ENCODE measurements around a stretch of chr9.

DNA sequence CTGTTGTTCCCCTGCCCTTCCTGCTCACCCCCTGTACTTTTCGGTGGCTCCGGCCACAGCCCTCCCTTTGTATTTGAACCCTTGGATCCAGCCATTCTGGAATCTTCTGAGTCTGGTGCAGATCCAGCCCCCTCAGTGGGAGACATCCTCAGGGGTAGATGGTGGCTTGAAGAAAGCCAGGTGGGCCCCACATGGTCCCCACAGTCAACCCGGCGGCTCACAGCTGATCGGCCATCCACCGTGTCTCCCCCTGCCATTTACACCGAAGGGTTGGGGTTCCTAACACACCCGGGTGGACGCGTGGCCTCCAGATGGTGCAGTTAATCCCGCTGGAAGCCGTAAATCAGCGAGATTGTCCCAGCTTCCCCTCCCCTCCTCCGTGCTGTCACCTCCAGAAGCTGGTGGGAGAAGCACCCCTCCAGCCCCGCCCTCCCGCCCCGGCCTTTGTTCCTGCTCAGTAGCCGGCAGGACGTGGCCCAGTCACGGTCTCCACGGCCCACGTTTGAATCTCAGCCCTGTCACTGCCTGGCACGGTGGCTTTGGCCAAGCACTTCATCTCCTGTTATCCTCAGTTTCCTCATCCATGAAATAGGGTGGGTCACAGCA is 204.7 kb downstream of the C9orf50 start:
- PRO-cap, result no peak
- RRBS, 2 experiments, result 84 to 93% methylated on average over 6 of the region's 23 CpGs

DNA sequence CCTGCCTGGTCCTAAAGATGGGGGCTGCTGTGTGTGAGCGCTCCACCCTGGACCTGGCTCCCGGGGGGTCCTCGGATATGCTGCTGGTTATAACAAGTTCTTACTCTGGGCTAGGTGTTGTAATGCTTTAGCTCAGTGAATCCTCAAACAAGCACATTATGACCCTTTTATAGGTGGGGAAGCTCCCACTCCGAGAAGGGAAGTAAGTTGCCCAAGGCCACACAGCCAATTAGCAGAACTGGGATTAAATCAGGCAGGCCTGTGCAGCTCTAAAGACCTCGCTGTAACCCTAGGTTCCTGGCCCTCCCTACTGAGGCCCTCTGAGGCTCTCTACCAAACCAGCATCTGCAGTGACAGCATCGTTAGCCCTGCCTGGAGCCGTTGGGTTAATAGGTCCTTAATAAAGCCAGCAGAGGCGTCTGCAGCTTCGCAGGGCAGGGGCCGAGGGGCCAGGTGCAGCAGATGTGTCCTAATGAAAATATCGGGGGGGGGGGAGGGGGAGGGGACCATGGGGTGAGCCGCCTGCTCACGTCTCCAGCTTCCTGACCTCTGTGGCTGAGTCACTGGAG is 204.1 kb downstream of the C9orf50 start:
- PRO-cap, result no peak
- RRBS, 2 experiments, result no CpG with 5 or more reads among the region's 13 CpGs

DNA sequence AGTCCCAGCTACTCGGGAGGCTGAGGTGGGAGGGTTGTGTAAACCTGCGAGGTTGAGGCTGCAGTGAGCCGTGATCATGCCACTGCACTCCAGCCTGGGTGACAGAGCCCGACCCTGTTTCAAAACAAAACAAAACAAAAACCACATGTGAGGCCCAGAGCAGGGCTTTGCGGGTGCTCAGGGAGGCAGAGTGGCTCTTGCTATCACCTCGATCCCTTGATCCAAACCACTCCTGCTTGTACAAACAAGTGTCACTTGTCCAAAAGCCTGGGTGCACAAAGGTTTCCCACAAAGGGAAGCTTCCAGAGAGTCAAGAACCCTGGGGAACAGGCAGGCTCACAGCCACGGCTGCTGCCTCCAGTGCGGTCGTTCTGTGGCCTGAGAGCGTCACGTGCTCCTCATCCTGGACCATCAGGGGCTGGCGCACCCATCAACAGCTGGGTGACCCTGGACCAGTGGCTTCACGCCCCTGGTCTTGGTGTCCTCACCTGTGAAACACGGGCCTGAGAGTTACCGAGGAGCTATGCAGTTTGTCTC is 162.7 kb downstream of the C9orf50 start:
- PRO-cap, result no peak
- RRBS, 2 experiments, result no CpG with 5 or more reads among the region's 15 CpGs

- PRO-cap, result no peak
- RRBS, 2 experiments, result 52 to 55% methylated on average over 2 of the region's 12 CpGs
Measured at GRCh38 chr9:129459586-129459919, 161.3 kb downstream of the C9orf50 start.

DNA sequence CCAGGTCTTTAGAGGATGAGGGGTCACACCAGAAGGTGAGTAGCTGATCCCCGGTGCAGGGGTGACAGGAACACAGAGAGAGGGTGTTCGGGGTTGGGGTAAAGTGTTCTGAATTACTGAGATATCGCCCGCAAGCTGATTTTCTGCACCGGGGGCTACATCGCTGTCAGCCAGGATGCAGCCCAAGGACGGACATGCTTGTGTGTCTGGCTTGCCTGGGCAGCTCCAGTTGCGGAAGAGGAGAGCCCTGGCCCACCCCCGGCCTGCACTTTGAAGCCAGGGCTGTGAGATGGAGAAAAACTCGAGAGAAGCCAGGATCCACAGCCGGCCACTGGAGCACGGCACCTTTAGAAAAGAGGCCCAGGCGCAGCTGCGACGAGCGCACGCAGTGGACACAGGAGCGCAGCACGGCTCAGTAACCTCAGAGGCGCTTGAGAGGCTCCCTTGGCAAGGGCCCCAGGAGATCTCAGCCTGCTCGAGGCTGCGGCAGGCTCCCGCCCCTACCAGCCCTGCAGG is 59.3 kb downstream of the C9orf50 start:
- PRO-cap, result no peak
- RRBS, 2 experiments, result 84 to 86% methylated on average over 7 of the region's 23 CpGs

GRCh38 chr9:129569611-129570191 is 51.2 kb downstream of the C9orf50 start:
- PRO-cap, result no peak
- RRBS, 2 experiments, result no CpG with 5 or more reads among the region's 4 CpGs

- PRO-cap, result no peak
- RRBS, 2 experiments, result no CpG with 5 or more reads among the region's 11 CpGs
Measured at GRCh38 chr9:129575050-129575763, 45.7 kb downstream of the C9orf50 start.

DNA sequence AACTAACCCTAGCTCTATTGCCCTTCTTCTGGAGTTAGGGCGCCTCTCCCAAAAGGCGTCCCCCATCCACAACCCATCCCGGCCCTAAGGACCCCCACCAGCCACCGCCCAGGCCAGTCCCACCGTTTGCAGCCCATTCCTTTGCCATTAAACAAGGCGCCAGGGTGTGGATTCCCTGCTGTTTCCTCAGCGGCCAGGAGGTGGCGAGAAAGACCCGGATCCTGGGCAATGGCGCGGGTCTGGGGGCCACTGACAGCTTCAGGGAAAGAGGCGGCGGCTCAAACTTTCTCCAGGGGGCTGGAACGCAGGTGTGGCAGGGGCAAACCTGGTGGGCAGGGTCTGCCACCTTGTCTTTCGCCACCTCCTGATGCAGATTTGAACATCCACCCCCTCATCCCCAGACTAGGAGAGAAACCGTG is 9.8 kb downstream of the C9orf50 start:
- PRO-cap, result unidirectional peak, plus-strand start at position 228 of the sequence; unidirectional peak, plus-strand start at position 249 of the sequence
- RRBS, 2 experiments, result 17% methylated on average over 1 of the region's 16 CpGs; no CpG with 5 or more reads in 1 of the 2 experiments

- PRO-cap, result no peak
- RRBS, 2 experiments, result no CpG with 5 or more reads among the region's 19 CpGs
Measured at GRCh38 chr9:129626662-129627393, 865 bp downstream of the NTMT1 start.

GRCh38 chr9:129627535-129628624 is 1.9 kb downstream of the NTMT1 start:
- PRO-cap, result no peak
- RRBS, 2 experiments, result no CpG with 5 or more reads among the region's 14 CpGs

- PRO-cap, result no peak
- RRBS, 2 experiments, result no CpG with 5 or more reads among the region's 36 CpGs
Measured at GRCh38 chr9:129637349-129638452, 4.2 kb downstream of the ASB6 start.

DNA sequence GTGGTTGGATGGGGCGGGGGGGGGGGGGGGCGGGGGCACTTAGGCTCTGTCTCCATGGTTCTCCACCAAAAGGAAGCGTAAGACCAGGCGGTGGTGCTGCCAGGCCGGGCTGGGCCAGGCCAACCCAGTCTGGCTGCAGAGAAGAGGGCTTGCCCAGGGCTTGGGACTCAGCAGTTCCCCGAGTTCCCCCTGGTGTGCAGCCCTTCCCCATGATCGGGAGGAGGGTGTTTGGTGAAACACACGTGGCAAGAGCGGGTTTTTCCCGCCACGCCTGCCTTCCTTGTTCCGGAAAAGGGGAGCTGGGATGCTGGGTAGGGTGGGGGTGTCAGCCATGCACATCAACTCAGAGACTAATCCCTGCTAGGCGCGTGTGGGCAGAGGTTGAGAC is 32.8 kb downstream of the PRRX2 start:
- PRO-cap, result no peak
- RRBS, 2 experiments, result no CpG with 5 or more reads among the region's 14 CpGs

DNA sequence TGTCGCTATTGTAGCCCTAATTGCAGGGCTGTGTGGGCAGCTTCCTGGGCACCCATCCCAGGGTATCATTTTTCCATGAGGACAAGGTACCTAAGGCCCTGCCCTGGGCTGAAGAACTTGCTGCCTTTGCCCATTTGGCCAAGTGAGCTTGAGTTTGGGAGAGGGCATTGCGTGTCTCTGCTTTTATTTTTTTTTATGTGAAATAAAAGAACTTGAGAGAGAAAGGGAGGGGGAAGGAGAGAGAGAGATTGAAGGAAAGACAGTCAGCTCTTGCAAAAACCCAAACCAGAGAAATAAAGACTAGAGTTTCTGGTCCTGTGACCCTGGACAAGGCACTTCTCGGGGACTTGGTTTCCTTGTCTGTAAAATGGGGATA is 26.7 kb downstream of the PTGES start:
- PRO-cap, result no peak
- RRBS, 2 experiments, result no CpG with 5 or more reads among the region's 3 CpGs

DNA sequence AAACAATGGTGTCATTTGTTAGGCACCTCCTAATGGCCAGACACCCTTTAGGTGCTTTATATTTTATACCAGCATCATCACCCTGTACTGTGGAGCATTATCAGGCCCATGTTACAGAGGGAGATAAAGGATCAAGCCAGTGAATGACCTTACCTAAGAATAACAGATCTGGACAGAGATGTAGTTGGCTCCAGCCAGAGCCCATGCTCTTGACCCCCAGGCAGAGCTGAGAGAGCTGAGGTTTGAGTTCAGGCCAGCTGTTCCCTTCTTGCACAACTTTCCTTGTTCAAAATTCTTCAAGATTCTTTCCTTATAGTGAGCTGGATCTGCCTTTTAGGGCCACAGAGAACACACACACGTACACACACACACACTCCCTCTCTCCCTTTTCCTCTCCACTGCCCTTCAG is 10.3 kb upstream of the PTGES start:
- PRO-cap, result no peak
- RRBS, 2 experiments, result no CpG with 5 or more reads among the region's 1 CpG

GRCh38 chr9:129812776-129813506 is 10.0 kb downstream of the TOR1B start:
- PRO-cap, result no peak
- RRBS, 2 experiments, result no CpG with 5 or more reads among the region's 13 CpGs

DNA sequence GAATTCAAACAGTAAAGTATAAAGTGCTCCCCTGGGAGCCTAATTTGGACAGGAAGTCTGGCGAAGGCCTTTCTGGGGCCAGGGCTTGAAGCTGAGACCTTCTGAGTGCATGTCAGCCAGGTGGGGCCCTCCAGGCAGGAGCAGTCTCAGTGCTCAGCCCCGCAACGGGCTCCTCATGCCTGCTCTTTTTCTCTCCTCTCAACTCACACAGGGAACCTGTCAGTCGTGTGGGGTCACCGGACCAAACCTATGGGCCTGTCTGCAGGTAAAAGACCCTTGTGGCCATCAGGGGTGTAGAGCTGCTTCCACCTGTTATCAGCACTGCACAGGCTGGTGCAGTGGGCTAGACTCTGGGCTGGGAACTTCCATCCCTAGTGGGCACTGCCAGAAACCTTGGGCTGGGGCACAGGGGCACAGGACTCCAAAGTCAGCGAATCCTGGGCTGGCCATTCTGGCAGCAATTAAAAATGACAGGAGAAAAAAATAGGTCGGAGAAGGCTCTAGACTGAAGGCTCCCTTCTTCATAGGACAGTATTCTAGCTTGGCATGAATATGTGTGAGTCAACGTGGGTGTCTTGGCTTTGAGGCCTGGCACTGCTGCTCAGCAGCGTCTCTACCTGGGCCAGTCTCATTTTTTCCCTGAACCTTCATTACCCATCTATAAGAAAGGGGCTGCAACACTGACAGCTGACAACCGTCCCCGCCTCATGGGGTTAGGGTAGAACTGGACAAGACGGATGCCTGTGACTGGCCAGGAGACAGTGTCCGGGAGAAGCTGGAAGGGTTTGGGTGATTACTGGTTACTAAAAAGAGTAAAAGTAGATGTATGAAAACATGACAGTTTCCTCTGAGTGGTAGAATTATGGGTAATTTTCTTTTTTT is 21.1 kb downstream of the USP20 start:
- PRO-cap, result no peak
- RRBS, 2 experiments, result no CpG with 5 or more reads among the region's 13 CpGs

GRCh38 chr9:129858067-129858961 is 23.1 kb downstream of the USP20 start:
- PRO-cap, result no peak
- RRBS, 2 experiments, result no CpG with 5 or more reads among the region's 12 CpGs

DNA sequence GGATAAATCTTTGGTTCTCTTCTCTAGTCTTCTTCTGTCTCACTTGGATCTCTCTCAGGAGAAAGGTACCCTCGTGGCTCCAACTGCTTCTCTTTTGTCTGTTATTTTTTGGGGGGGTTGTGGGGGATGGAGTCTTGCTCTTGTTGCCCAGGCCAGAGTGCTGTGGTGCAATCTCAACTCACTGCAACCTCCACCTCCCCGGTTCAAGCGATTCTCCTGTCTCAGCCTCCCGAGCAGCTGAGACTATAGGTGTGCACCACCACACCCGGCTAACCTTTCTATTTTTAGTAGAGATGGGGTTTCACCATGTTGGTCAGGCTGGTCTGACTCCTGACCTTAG is 61.0 kb downstream of the USP20 start:
- PRO-cap, result no peak
- RRBS, 2 experiments, result no CpG with 5 or more reads among the region's 5 CpGs

GRCh38 chr9:129961919-129962213 is 81.1 kb downstream of the FNBP1 start:
- PRO-cap, result no peak
- RRBS, 2 experiments, result no CpG with 5 or more reads among the region's 2 CpGs

GRCh38 chr9:129995466-129995936 is 47.5 kb downstream of the FNBP1 start:
- PRO-cap, result no peak
- RRBS, 2 experiments, result no CpG with 5 or more reads among the region's 2 CpGs

Measured in HEK293 (cell line).